Mesenchymal stem cell of Wharton's jelly (primary cell): Measurements from ENCODE around the gene TTC30A.

DNA sequence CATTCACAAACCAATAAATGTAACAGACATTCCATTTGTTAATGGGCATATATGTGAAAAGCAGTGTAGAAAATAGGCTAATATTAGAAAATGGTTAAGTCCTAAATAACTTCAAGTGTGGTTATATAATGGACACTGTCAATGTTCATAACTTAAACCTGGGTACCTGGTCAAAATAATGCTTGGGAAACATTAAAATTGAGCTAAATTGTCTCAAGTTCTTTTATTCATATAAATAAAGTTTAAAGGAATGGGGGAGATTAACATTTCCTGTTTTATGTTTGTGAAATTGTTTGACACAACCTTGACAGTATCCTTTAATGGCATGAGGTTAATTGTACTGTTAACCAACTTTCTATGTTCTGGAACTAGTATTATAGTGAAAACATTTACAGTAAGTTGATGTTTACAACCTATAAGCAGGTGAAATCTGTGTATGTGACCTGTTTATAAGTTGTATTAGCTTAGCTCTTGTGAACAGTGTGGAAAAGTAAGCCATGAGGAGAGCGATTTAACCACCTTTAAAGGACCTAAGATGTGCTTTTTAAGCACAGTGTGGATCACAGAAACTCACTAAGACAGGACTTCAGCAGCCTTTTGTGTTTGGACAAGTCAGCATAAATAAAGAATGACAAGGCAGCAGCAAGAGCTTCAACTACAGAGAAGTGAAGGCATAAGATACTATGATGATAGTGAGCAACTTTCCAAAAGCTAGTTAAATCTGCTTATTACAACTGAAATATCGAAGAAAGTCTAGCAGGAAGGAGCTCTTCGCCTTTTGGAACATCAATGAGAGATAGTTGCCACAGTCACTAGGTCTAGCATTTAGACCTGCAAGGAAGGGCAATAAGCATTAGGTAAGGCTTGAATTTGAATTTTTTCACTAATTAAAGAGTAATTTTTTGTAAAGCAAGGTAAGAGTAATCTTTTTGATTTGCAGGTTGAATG is 8.8 kb downstream of the HNRNPA3 start:
- CAGE, long polyA plus RNA: no peak

- CAGE, long polyA plus RNA: no peak
These were observed 16.1 kb downstream of the HNRNPA3 start for GRCh38 chr2:177228511-177229301.

GRCh38 chr2:177618183-177619196 is at the start of gene TTC30A:
Gene TTC30A, minus strand, starts transcription at chr2:177618742.
- CAGE, long polyA plus RNA: no peak

GRCh38 chr2:177784462-177784819 is 165.9 kb upstream of the TTC30A start:
- CAGE, long polyA plus RNA: no peak

GRCh38 chr2:178191251-178191767 is 3.0 kb upstream of the OSBPL6 start:
- CAGE, long polyA plus RNA: no peak

DNA sequence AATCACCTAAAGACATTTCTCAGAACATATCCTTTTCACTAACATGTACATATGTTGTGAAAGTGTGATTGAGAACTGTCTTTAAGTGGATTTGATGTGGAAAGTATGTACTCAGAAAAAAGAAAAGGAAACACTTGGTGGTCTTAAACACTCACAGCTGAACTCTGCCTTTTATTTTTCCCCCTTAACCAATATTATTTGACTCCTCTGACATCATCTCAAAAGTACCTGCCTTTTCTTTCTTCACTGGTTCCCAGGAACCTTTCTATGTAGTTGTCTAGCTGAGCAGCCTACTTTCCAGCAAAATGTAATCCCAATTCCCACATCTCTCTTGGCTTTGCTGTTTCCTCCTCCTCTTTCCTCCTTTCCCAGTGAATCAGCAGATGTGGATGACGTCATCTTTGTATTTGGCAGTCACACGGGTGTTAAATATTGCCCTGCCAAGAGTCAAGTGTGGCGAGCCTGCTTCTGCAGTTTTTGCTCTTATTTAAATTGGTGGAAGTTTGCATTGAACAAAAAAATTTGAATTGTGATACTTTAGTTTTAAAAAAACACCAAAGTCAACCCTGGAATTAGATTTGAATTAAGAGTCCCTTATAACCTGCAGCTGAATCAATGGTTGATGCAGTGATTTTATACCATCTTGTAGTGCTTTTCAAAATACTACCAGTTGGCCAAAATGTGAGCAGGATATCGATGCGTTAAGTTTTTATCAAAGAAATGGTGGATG is 47.9 kb downstream of the OSBPL6 start:
- CAGE, long polyA plus RNA: no peak

DNA sequence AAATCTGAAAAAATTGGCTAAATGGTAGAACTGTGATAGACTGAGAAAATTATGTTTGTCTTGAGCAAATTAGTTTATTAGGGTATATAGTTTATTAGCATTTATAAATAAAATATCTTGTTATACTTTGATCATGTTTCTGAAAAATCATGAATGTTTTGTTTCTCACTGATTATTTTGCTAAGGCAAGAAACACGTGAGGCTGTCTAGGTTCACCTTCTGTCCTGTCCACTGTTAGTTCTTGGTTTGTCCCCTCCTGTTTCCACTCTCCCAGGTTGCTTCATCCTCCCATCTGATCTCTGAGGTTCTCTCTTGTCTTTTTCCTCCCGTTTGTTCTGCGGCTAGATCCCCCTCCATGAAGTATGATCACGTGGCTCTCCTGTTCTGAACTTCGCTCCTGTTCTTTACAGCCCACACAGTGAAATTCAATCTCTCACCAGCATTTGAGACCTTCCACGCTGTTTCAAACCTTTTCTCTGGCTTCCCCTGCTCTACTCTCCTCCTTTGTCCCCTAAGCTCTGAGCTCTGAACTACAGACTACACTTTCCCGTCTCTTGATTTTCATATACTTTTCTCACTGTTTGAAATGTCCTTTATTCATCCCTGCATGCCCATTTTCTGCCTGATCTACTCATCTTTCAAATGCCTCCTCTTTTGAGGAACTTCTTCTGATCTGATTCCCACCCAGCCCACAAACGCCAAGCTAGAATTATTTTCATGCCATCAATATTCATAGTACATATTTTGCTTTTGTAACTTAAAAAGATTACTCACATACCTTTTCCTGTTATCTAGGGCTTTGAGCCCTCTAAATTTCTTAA is 83.4 kb downstream of the OSBPL6 start:
- CAGE, long polyA plus RNA: no peak

- CAGE, long polyA plus RNA: no peak
These were observed 15.2 kb downstream of the PLEKHA3 start for GRCh38 chr2:178495476-178495911.

DNA sequence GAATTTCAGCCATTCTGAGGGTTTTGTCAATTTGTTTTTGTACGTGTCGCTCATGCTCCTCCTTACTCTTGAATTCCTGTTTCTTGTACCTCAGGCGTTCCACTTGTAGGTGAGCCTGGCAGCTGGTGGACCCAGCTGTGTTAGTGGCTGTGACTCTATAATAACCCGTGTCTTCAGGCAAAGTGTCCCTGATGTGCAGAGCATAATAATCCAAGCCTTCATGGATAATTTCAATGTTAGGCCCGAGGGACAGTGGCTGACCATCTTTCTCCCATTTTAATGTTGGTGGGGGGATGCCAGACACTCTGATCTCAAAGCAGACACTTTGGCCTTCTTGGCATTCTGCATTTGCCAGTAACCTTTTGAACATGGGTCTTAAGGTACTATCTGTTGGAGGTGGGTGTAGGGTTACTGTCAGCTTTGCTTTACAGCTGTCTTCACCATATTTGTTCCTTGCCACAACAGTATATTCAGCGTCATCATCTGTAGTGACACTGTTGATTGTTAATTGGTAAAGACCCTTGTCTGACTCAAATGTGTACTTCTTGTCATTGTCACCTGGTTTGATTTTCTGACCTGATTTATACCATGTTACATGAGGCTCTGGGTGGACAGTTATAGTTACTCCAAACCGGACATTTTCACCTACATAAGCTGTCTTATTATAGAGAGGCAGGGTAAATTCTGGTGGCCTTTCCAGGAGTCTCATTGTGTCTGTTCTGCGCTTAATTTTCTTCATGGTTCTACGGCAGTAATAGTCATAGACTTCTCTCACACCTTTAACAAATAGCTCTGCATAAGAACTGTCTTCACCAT is 53.1 kb downstream of the PLEKHA3 start:
- CAGE, long polyA plus RNA: no peak

GRCh38 chr2:178547492-178547786 is 67.2 kb downstream of the PLEKHA3 start:
- CAGE, long polyA plus RNA: no peak

- CAGE, long polyA plus RNA: no peak
These were observed 106.3 kb downstream of the PLEKHA3 start for GRCh38 chr2:178586351-178587078.

- CAGE, long polyA plus RNA: no peak
These were observed 112.4 kb downstream of the PLEKHA3 start for GRCh38 chr2:178592422-178593302.

- CAGE, long polyA plus RNA: no peak
These were observed 125.8 kb downstream of the PLEKHA3 start for GRCh38 chr2:178606075-178606411.

GRCh38 chr2:178677566-178678082 is 129.6 kb downstream of the TTN start:
- CAGE, long polyA plus RNA: no peak

DNA sequence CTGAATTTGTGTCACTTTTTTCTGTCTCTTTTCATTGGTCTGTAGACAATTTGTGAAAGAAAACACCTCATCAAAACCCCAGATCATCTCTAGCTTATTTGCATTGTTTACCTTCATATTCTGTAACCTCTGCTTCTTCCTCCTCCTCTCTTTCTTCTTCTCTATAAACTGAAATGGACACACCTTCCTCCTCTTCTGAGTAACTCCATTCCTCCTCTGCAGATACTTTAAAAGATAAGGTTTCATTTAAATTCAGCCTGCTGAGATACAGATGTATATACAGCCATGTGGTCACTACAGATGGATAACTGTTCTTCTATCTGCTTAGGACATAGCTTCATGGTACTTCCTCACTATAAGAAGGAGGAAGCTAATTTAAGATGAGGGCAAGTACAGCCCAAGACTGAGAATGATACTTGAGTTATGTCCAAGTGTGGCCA is 119.2 kb downstream of the TTN start:
- CAGE, long polyA plus RNA: no peak

DNA sequence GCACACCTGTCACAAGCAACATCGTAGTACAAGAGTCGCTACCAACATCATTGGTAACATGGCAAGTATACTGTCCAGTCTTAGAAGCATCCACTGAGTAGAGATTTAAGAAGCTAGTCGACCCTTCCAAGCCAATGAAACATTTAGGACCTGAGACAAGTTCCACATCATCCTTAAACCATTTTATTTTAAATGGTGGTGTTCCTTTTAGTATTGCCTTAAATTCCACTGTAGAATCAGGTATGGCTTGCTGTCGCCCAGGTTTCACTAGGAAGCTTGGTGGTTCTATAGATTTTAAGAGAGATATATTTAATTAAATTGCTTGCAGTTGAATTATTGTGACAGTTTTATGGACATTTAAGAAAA is 79.7 kb downstream of the TTN start:
- CAGE, long polyA plus RNA: no peak

- CAGE, long polyA plus RNA: no peak
These were observed 58.9 kb downstream of the TTN start for GRCh38 chr2:178748259-178748730.

DNA sequence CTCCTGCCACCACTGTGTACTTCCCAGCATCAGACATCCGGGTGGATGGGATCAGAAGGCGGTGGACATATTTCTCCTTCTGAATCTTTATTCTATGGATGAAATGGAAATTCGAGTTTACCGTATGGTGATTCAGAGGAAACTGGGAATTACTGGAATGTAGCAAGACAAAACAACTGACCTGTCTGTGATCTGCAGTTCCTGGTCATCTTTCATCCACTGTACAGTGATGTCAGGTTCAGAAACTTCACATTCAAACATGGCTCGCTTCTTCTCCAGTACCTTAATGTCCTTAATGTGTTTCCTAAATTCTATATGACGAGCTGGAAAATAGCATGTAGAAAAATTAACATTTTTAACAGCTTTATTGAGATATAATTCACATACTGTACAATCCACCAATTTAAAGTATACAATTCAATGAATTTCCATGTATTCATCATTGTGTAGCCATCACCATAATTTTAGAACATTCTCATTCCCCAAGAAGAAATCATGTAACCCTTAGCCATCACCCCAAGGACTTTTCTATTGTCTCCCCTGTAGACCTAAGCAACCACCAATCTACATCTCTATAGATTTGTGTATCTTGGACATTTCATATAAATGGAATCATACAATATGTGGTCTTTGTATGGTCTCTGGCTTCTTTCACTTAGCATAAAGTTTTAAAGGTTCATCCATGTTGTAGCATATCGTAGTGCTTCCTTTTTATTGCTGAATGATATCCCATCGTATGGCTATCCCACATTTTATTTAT is 39.2 kb downstream of the TTN start:
- CAGE, long polyA plus RNA: no peak

- CAGE, long polyA plus RNA: no peak
These were observed 2.3 kb downstream of the TTN start for GRCh38 chr2:178804922-178805358.

DNA sequence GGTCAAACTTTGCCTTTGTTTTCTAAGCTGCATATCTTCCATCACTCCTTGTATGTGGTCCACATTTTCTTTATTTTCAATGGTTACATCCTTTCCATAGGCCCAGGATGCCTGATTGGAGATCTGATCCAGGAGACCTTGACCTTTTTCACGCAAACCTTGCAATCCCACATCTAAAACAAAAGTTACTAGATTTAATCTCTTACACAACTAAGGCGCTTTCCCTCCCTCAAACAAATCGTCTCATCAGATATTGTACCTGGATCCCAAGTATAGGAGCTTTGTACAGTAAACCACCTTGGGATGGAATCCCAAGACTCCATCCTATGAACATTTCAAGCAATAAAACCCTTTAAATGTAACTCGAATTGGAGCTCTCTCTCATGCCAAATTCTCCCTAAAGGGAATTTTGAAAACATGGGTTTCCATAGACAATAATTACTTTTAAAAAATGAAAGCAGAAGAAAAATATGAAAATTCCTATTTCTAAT is 71.9 kb upstream of the CCDC141 start:
- CAGE, long polyA plus RNA: no peak